Camera-type eye (tissue), 1 donor: ENCODE measurements around a stretch of chr20.

DNA sequence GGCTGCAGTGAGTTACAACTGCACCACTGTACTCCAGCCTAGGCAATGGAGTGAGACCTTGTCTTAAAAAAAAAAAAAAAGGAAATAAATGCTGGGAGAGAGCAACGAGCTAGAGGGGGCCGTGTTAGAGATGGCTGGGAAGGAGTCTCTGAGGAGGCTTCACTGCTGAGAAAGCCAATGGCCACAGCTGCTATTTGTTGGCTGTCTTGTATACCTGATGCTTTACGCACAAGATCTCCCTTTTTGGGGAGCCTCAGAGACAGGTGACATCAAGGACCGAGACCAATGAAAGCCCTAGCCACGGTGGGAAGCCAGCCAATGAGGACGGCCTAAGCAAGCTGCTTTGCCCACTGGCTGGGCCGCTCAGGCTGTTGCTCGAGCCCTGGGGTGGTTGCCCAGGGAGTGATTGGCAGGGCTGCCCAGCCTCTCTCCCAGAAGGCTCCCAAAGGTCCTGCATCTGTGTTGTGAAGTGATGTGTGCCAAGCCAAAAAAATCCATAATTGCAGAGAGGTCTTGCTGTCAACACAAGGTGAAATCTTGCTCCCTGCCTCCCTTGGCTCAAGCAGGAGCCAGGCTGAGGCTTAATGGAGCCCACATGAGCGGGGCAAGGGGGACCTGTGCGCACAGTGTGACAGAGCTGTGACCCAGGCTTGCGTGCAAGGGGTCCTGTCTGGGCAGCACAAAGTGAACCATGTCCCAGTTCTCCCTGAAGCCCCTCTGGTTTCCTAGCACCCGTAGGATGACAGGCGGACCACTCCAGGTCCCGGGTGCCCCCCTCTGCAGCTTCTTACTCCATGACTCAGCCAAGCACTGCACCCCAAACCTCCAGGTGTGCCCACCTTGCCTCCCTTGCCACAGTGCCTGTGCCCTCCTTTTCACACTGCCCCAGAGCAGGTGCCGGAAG is 4.3 kb downstream of the MMP24OS start:
- RAMPAGE, long total RNA, result no peak

DNA sequence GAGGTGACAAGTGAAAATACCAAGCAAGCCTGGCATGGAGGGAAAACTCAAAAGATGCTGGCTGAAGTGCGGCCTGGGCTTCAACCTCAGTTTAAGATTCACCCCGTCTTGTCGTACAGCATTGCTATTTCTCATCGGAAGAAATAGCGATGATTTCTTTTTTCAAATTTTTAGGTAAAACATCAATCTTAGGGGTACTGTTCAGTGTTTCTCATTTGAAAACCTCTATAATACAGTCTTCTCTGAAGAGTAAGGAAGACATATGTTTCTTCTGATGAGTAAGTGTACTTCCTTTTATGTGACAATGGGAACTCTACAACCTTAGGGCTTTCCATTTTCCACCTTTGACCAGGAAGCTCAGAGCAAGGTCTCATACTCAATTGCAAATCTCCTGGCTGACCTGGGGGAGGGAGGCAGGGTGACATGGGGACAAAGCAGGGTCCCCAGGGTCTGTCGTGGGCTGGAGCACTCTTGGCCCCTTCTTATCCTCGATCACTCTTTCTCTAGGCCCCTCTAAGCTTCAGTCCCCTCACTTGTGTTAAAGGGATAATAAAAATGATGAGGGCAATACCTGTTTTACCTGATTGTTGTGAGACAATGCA is 8.1 kb upstream of the FAM83C start:
- RAMPAGE, long total RNA, result no peak

GRCh38 chr20:35305566-35306205 is 13.5 kb upstream of the FAM83C start:
- RAMPAGE, long total RNA, result no peak

GRCh38 chr20:35318257-35318992 is 26.2 kb upstream of the FAM83C start:
- RAMPAGE, long total RNA, result no peak

- RAMPAGE, long total RNA, result no peak
These were observed 10.5 kb downstream of the CEP250 start for GRCh38 chr20:35465862-35466362.

DNA sequence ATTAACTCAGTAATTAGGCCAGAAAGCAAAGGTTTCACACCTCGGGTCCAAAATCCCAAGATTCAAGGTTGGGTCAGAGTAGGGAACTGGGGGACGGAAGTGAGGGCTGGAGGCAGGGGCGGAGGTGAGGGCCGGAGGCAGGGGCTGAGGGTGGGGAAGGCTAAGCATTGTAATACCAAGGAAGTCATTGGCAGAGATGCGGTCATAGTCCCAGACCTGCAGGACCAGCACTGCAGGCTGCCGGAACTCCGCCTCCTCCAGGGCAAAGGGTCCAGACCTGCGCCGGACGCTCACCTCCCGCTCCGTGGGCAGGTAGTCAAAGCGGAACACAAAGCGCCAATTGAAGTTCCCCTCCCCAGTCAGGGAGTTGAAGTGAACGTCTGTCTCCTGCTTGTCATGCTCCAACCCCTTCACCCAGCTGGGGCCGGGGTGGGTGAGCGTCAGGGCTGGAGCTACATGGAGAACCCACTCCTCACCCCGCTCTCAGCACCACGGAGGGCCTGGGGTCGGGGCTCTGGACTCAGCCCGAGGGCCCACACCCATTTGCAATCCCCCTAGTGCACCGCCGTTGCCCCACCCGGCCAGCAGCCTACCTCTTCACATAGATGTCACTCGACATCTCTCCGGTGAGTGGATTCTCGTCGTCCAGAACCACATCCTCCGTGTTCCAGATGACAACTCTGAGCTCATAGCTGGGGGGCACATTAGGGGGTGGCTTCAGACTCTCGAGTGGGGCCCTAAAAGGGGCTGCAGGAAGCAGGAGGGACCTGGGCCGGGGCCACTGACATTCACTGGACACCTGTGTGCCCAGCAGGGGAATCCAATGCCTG is 18.3 kb downstream of the ERGIC3 start:
- RAMPAGE, long total RNA, result no peak

DNA sequence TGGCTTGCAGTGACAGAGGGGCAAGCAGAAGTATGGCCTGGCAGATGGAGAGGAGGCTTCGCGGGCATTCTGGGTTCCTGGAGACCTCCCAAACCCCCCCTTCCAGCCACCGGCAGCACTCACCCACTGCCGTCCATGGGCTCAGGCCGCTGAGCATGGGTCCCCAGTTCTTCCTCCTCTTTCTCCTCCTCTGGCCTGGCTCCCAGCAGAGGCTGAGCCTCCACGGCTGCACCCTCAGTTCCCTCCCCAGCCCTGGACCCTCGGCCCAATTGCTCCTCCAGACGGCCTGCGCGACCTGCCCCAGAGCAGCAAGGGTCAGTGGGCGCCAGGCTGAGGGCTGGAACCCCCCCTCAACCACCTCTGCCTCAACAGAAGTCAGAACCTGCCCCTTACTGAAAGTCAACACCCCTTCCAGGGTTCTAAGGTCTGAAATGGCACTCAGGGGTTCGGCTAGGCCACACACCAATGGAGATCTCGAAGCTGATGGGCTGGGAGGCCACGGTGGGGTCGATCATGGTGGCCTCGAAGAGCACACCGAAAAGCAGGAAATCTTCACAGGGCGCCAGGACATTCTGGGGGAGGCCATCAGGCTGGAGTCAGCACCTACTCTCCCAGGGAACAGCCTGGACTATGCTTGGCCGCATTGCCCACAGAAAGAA is 15.8 kb upstream of the SPAG4 start:
- RAMPAGE, long total RNA, result no peak

DNA sequence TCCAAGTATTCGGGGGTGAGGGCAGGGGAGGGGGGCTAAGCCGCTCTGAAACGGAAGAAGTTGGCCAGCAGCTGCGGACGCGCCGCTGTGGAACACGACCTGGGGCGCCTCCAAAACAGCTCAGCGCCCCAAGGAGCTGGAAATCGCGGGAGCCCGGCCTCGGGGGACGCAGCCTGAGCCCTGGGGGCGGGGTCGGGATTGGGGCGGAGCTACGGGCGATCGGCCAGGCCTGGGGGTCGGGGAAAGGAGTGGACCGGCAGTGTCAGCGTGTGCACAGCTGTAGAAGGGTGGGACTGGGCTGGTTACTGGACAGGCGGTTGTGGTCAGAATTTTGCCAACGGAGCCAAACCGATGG is 14.6 kb upstream of the SPAG4 start:
- RAMPAGE, long total RNA, result no peak

- RAMPAGE, long total RNA, result no peak
These were observed 10.6 kb upstream of the SPAG4 start for GRCh38 chr20:35604972-35605535.

GRCh38 chr20:35687319-35687791 is 11.8 kb downstream of the NFS1 start:
- RAMPAGE, long total RNA, result no peak

DNA sequence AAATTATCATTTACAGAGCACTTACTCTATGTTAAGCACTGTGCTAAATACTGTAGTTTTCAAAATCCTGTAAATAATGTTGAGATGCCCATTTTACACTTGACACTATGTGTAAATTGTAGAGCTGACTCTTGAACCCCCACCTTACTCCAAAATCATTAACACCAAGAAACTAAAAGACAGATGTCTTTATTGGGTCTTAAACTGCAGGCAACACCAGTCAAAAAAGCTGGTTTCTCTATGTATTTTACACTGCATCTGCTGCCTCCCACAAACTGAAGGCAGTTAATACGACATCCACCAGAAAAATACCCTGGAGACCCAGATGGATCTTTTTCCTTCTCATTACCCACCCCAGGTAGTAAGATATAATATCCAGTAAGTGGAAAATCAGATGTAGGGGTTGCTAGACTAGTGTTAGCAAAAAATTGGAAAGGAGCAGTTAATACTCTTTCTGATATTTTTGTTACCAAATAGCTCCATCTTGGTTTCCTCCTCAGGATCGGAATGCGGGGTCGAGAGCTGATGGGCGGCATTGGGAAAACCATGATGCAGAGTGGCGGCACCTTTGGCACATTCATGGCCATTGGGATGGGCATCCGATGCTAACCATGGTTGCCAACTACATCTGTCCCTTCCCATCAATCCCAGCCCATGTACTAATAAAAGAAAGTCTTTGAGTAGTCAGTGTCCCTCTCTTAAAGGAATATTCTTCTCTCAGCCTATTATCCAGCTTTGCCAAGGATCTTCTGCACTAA is 1.3 kb downstream of the ROMO1 start:
- RAMPAGE, long total RNA, result no peak

- RAMPAGE, long total RNA, result no peak
These were observed 13.6 kb downstream of the ROMO1 start for GRCh38 chr20:35712842-35713226.

DNA sequence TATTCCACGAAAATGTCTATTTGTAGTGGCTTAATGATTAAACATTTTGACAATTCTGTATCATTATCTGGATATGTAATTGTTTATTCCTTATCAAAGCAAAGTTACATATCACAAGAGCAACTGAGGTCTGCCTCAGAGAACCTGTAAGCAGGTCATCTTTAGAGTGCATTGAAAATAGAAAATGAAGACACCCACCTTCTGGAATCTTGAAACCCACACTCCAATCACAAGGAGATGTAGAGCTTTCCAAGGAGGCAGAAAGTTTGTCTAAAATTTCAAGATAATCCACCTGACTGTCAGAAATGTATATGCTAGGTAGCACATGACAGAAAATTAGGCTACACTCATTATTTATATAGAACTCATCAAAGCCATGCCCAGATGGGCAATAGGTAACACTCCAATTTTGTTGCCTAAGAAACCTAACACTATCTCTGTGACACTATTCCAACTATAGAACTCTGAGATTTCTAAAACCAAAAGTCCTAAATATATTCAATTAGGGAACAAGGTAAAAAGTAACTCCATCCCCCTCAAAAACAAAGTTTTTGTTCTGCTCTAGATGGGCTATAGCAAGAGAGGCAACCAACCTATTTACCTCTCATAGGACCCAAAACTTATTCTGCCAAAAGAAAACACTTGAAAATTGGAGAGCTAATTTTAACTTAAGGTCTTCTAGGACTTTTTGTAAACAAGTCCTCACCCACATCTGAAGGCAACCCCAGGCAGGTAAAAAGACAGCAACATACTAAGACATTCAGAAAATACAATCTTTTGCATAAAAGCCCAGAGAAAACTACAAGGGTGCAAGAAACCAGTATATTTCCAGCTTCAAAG is 7.9 kb downstream of the RBM39 start:
- RAMPAGE, long total RNA, result no peak

DNA sequence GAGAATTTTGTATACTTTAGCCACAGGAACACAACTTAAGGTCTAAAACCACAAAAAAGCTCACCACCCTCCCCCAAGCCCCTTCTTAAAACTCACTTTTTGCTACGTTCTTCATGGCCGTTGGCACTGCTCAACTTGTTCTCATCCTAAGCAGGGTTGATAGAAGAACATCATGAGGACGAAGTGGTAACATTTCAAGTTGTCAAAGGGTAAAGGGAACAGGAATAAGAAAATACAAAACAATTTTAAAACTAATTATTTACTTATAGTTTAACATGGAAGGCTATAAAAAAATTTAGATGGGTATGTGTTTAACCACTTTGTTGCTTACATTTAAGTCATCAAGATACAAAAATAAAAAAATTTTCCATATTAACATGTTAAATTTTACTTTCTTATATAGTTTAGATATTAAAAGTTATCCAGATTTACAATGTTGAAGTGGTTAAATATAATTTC is 3.2 kb downstream of the RBM39 start:
- RAMPAGE, long total RNA, result start-site peak on the minus strand centred at position 162 of the sequence, 99 bp wide, 148 reads

- RAMPAGE, long total RNA, result no peak
These were observed 1.7 kb downstream of the RBM39 start for GRCh38 chr20:35740436-35740753.

DNA sequence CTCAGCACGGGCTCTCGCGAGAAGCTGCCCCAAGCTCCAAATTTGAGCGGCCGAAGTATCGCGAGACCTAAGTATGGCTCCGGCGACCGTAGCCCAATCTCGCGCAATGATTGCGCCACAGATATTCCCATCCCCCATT is 104 bp upstream of the RBM39 start:
- RAMPAGE, long total RNA, result no peak

- RAMPAGE, long total RNA, result no peak
These were observed 3.0 kb downstream of the SCAND1 start for GRCh38 chr20:35951319-35951733.

DNA sequence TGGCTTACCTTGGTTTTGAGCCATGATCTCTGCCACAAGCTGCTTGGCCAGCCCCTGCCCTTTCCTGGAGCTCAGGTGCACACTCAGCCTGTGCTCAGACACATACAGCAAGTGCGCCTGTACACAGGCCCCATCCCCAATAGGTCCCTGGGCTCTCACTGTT is 770 bp upstream of the EPB41L1 start:
- RAMPAGE, long total RNA, result no peak

DNA sequence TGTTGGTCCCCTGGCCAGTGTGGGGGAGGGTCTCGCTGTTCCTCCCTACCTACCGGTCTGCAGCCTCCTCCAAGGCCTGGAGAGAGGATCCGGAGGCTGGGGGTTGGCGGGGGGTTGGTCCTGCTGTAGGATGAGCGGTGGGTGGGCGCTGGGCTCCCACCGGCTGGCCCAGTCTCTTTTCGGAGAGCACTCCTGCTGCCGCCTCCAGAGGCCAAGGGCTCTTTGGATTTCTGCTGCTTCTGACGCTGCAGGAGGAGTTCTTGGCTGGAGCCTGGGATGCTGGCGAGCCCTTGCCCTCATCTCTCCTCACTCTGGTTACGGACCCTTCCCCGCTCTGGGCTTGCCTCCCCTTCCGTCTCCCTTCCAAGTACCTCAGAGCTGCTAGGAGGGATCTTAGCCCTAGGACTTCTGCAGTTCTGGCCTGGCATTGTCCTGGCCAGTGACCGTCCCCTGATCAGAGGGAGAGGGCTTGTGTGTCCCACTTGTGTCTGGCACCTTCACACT is 522 bp downstream of the EPB41L1 start:
- RAMPAGE, long total RNA, result no peak

- RAMPAGE, long total RNA, result no peak
These were observed 6.9 kb upstream of the AAR2 start for GRCh38 chr20:36229133-36229955.